Ileum (tissue), 1 donor: ENCODE data around the genes ASMT and GYG2.

- PRO-cap = no peak
Observed at GRCh38 chrX:317827-318268, 748 bp downstream of the GTPBP6 start.

GRCh38 chrX:349284-349870 lies 30.8 kb upstream of the GTPBP6 start:
- PRO-cap = no peak

- PRO-cap = no peak
Observed at GRCh38 chrX:357618-358014, 29.1 kb downstream of the PPP2R3B start.

GRCh38 chrX:373417-374567 lies 12.9 kb downstream of the PPP2R3B start:
- PRO-cap = no peak

DNA sequence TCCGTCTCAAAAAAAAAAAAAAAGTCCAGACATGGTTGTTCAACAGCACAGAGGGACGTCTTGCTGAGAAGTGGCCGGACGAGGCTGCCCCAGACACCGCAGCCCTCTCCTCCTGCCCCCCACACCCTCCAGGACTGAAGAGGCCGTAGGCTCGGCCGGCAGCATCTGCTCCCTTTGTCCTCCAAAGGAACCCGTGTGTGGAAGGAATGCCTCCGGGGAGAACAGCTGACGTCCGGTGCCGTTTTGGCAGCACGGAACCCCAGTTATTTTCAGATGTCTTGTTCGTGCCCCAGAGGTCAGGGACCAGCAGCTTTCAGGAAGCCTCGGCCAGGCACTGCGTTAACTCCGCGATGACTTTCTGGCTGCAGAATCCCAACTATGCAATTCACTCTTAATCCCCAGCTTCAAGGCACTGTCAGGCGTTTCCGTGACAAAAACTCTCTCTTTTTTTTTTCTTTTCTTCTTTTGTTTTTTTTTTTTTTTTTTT lies 10.9 kb upstream of the PPP2R3B start:
- PRO-cap = no peak

GRCh38 chrX:1060227-1060538 lies 152.3 kb downstream of the CRLF2 start:
- PRO-cap = no peak

DNA sequence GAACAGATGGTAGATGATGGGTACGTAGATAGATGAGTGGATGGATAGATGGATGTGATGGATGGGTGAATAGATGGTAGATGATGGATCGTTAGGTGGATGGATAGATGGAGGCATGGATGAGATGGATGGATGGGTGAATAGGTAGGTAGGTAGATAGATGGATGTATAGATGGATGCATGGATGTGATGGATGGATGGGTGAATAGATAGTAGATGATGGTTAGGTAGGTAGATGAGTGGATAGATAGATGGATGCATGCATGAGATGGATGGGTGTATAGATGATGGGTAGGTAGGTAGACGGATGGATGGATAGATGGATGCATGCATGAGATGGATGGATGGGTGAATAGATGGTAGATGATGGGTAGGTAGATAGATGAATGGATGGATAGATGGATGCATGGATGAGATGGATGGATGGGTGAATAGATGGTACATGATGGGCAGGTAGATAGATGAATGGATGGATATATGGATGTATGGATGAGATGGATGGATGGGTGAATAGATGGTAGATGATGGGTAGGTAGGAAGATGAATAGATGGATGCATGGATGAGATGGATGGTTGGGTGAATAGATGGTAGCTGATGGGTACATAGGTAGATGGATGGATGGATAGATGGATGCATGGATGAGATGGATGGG lies 13.5 kb upstream of the SLC25A6 start:
- PRO-cap = no peak

DNA sequence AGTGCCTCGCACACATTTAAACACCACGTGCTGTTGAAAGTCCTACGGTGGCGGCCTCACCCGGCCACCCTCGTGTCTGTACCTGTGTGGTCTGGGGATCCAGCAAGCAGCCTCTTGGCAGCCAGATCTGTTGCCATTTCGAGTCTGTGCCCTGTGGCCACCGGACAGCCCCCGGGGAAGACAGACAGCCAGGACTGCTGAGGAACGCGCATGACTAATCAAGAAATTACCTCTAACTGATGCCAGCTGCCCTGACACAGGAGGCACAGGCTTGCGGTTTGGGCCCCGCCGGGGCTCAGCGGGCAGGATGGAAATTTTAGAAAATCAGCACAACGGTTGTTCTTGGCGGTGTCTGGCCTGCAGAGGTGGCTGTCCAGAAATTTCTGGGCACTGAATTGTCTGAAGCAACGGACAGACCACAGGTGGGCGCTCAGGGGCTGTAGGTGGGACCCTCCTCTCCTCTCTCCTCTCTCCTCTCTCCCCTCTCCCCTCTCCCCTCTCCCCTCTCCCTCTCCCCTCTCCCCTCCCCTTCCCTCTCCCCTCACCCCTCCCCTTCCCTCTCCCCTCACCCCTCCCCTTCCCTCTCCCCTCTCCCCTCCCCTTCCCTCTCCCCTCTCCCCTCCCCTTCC lies 15.7 kb upstream of the ASMTL start:
- PRO-cap = no peak

DNA sequence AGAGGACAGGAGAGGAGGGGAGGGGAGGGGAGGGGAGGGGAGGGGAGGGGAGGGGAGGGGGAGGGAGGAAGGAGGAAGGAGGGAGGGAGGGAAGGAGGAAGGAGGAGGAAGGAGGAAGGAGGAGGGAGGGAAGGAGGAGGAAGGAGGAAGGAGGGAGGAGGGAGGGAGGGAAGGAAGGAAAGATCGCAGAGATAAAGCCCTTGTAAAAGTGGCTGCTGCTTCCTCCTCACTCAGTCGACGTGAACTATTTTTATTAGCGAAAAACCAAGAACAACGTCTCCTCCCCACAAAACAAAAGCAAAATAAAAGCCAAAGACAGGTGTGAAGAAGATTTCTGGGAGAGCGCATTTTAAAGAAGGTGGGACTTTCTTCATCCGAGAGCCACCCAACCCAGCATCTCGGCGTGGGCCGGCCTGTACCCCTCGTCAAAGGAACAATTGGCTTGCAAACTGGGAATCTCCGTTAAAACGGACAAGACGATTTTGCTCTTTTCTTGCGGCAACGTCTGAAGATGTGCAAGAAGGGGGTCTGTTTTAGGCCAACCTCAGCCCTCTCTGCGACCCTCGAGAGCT lies 40.7 kb upstream of the ASMTL start:
- PRO-cap = no peak

DNA sequence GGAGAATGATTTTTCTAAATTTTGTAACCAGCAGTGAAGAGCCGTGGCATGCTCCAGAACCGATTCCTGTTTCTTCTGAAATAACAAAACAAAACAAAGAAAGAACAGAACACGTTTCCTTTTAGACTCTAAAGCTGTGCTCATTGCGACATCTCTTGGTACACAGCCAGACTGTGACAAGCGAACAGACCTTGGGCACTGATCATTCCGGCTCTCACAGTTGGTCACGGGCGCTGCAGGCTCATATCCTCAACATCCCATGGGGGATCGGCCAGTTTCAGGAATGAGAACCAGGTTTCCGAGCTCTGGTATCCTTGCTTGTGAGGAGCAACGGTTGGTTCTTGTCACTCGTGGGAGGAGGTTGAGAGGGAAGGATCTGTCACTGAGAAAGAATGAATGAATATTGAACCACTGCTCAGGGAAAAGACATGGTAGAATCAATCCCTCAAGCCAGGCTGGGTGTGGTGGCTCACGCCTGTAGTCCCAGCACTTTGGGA lies 485 bp upstream of the P2RY8 start:
- PRO-cap = bidirectional peak, plus-strand start at position 219 of the sequence, minus-strand start at position 77 of the sequence

DNA sequence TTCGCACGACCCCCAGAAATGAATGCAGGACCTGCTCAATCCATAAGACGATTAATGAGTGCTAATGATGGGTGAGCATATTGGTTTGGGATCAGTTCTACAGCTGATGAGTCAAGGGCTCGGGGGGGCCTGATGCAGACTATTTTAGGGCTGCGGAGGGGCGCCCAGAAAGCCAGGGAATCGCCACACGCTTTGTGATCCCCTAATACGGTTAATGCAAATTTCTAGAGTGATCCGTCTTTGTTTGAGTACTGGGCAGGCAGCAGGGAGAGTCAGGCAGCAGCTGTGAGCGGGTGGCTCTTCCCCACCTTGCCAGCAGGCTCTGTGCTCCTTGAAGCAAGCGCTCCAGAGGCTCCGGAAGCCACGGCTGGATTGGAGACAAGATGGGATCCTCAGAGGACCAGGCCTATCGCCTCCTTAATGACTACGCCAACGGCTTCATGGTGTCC lies at the start of gene ASMT:
ASMT (plus strand) TSS at position 243 of the 449 bp plus-strand sequence.
- PRO-cap = no peak

- PRO-cap = no peak
Observed at GRCh38 chrX:2231491-2232424, 269.0 kb downstream of the DHRSX start.

- PRO-cap = no peak
Observed at GRCh38 chrX:2343302-2343978, 157.3 kb downstream of the DHRSX start.

GRCh38 chrX:2463911-2464358 lies 36.8 kb downstream of the DHRSX start:
- PRO-cap = no peak

- PRO-cap = no peak
Observed at GRCh38 chrX:2477263-2477822, 23.4 kb downstream of the DHRSX start.

DNA sequence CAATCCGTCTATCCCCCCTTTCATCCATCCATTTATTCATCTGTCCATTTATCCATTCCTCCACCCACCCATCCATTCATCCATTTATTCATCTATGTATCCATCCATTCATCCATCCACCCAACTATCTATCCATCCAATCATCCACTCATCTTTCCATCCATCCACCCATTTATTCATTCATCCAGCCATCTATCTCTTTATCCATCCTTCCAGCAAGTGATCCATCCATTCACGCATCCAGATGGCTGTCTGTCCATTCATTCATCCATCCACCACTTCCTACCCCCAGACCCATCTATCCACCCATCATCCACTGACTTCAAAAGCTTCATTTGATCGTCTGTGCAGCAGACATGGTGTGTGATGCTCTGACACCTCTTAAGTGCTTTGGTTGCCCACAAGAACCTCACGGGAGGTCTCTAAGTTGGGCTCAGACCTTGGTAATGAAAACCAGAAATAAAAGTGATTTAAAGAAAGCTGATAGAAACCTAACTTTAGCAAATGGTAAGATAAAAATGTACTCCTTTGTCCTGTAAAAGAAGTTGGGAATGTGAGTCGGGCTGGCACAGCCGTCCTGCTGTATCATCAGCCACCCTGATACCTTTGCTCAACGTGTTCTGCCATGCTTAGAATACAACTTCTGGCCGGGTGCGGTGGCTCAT lies 83.8 kb upstream of the CD99 start:
- PRO-cap = no peak

DNA sequence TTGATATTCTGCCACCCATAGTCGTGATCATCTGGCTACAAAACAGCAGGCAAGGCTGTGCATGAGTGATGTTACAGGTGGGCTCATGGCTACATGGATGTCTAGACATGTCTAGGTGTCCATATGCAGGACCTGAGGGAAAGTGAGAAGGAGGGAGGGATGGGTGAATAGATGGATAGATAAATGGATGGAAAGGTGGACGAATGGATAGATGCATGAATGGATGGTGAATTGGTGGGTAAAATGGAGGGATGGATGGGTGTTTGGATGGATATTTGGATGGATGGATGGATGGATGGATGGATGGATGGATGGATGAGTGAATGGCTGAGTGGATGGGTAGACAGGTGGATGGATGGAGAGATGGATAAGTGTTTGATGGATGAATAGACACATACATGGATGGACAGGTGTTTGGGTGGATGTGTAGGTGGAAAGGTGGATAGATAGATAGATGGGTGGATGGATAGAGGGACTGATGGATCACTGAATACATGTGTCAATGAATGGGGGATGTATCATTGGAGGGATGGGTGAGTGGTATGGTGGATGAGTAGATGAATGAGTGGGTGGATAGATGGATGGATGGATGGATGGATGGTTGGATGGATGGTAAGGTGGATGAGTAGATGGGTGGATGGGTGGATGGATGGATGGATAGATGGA lies 41.3 kb upstream of the CD99 start:
- PRO-cap = no peak

DNA sequence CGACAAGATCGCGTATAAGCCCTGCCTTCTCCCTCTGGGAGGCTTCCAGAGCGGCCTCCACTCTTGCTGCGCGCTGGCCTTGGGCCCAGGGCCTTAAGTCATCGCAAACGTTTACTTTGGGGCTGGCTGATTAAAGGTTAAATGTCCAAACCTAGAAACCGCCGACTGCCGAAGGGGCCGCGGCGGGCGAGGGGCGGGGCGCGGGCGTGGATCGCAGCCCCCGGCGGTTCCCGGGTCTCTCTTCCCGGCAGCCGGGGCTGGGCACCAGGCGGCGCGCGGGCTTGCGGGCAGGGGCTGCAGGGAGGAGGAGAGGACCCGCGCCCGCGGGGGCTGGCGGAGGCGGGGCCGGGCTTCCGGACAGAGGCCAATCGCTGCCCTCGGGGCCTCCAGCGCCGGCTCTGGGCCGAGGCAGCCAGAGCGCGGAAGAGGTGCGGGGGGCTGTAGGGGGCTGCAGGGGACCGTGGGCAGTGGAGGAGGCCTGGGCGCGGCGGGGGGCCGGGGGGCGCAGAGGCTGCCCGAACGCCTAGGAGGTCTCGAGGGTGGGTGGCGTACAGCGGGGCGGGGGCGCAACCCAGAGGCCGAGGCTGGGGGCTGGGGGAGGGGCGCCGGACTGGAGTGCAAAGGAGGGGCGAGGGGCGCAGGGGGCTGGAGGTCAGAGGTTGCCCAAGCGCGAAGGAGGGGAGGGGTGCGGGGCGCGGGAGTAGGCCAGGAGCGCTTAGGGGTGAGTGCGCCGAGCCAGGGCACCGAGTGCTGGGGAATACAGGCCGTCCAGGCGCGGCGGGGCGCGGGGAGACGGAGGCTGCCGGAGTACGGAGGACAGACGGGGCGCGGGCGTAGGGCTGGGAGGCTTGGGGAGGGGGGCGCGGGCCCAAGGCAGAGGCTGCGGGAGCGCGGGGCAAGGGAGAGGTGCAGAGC lies at the start of gene GYG2:
GYG2 (plus strand) TSS at position 383 of the 915 bp plus-strand sequence.
- PRO-cap = no peak

DNA sequence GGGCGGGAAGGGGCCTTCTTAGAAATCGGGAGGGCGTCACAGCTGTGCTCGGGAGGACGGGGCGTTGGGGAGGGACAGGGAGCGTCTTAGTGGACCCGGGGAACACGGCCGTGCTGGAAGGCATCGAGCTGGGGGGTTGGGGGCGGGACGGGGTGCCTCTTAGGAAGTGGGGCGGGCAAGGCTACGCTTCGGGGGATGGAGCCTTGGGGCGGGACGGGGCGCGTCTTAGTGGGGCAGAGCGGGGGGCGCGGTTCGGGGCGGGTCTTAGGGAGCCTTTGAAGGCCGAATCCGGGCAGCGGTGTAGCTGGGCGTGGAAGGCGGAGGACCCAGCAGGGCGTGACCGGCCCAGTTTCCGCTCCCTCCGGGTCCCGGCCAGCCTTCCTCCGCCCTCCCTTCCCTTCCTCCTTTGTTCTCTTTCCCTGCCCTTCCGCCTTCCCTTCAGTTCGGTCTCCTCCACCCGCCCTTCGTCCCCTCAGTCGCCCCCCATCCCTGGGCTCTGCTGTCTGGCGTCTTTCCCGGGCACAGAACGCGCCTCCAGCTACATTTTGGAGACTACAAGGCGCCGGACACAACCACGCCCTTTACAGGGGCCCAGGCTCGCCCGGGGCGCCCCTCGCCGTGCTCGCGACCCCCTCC lies 478 bp downstream of the ARSD start:
- PRO-cap = bidirectional peak, plus-strand start at position 348 of the sequence, minus-strand start at position 88 of the sequence

DNA sequence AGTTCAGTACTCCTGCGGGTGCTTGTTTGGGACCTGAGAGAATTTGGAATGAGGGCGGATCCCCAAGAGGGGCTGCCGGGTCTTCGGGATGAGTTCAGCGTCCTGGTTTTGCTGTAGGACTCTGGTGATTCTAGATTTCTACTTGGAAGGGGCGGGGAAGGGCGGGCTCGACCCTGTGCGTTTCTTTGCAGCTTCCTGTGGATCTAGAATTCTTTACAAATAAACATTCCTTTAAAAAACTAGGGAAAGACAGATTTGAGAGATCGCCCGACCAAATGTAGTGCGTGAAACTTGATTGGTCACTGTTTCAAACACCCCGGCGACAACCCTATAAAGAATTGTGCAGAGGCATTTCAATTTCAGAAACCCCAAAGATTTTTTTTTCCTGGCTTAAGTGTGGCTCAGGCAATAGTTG lies 777 bp upstream of the PRKX start:
- PRO-cap = no peak